ENCODE measurements around the gene NT5DC4.

DNA sequence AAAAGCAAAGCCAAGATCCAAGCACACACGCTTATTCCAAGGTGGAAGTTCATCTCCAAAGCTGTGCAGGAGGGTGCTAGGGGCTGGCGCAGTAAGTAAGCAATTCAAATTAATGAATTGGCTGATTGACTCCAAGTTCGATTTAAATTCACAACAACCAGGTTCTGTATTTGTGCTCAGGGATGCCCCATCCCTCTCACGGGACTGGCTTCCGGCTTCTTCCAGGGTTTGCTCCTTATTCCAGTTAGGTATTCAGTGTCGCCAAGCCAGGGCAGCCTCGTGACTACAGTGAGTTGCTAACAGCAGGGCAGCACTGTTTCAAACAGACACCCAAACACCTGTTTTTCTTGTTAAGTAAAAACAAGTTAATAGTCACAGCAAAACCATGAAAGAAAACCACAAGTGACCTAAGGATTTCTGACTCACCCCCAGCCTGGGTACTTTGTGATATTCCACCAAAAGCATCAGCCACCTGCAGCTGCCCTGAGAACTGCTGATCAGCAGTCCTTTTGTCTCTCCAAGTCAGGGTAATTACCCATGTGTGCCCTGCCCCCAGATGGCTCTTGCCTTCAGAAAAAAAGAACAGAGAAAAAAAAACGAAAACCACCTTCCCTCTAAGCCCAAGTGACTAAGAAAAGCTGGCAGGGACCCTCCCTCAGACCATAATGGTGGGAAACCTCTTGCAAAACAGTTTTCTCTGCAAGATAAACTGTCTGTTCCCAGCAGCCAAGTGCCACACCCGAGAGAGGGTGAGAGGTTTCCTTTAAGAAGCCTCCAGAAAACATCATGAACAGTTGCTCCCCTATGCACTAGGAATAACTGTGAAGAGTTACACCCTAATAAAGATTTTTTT lies 178.2 kb downstream of the ANAPC1 start:
- PRO-cap, result no peak

- PRO-cap, result no peak
Measured at GRCh38 chr2:111736231-111736543, 147.8 kb downstream of the ANAPC1 start.

GRCh38 chr2:111973893-111974226 lies 75.5 kb downstream of the MERTK start:
- PRO-cap, result unidirectional peak, minus-strand start at chr2:111974050

DNA sequence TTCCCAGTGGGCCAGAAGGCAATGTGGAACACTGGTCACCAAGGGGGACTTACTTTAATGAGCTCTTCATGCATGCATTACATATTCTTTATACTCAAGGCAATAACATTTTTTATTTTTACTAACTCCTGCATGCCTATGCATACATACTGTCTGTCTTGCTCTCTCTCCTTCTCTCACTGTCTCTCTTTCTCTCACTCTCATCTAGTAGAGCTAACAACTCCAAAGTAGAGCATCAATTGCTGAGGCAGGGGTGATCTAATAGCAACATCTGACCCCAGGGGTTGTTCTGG lies 51.0 kb upstream of the TMEM87B start:
- PRO-cap, result no peak

- PRO-cap, result no peak
Measured at GRCh38 chr2:112091564-112092718, 36.9 kb downstream of the TMEM87B start.

- PRO-cap, result no peak
Measured at GRCh38 chr2:112190518-112190717, 52.2 kb downstream of the FBLN7 start.

DNA sequence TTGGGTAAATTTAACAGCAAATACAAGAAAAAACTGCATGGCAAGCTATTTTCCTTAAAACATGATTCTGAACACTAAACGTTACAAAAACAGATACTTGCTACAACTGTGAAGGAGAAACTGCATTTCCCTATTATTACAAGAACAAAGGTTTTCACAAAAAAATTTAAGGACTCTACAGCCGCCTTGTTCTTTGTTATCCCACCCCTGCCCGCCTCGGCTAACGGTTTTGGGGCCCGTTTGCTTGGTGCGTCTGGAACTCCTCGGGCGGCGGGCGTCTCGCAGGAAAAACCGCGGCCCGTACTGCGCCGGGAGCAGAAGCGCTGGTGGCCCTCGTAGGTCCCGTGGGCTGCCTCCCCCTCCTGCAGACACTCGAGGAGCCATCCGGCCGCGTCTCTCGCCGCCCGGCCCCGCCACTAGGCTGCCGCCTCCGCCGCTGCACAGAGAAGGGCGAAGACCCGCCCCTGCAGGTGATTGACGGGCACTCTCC lies 347 bp upstream of the ZC3H6 start:
- PRO-cap, result bidirectional peak, plus-strand start outside the sequence, minus-strand start at position 418 of the sequence

DNA sequence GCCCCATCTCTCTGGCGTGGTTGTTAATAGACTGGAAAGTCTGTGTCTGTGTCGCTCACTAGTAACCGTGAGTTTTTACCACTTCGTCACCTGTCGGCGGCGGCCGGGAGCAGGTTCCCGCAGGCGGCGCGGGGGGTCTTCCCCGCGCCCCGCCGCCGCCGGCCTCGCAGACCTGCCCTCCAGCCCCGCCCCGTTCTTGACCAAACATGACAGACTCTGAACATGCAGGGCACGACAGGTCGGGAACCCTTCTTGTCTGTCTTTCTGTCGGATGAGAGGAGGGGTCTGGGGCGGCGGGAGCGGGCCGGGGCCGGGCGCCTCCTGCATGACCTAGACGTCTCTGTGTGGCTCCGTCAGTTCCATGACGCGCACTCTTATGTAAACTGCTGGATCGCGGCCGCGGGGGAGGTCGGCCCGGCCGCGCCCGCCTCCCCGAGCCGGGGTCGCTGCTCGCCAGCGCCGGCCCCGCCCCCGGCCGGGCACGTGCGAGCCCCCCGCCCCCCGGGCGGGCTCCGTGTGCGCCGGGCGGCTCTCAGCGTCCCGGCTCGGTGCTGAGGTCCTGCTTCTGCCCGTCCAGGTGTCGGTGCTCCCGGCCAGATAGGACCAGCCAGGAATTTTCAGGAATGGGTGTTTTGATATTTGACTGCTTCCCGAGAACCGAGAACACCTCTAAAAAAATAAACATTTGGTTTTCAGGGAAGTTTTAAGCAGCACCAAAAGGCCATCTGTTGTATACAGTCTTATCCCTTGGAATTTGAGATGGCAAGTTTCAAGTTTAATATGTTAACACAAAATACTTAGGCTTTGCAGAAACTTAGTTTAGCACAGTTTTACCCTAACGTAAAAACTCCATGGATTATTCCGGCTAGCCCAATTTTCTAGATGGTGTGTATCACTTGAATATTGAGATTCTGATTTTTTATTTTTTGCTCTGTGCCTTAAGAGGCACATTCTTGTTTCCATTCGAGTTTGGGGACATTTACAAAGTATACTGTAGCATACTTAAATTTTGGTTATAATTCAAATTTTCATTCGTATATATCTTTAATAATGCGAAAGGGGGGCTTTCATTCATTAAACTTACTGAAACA lies 737 bp downstream of the ZC3H6 start:
- PRO-cap, result bidirectional peak, plus-strand start at position 542 of the sequence, minus-strand start at position 376 of the sequence

DNA sequence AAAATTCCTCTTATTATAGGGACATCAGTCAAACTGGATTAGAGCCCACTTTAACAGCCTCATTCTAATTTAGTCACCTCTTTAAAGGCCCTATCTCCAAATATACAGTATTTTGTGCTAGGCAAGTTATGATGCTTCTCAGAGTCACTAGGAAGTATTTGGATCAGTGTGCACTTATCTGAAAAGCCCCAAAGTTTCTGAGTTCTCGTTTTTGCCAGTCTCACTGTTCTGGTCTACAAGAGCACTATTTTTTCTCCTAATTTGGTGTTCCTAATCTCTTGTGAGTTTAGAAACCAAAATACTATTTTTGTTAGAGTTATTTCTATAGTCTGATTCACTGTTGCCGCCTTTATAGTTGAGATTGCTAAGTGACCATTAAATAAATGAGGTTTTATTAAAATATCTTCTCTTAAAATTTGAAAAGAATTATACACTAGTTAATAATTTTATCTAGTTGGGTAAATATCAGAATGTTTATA lies 29.2 kb downstream of the ZC3H6 start:
- PRO-cap, result no peak

- PRO-cap, result no peak
Measured at GRCh38 chr2:112311485-112311964, 36.1 kb downstream of the ZC3H6 start.

DNA sequence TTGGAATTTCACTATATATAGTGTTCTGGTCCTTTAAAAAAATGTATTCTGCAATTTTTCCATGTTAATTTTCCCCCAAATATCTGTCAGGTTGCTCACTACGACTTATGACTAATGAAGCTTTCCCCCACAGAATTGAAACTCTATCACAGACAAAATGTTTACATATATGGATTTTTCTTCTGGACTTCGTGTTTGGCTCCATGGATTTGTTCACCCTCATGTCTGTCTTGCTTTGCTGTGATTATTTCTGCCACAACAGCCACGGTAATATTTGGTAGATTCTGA lies 42.3 kb downstream of the ZC3H6 start:
- PRO-cap, result no peak

DNA sequence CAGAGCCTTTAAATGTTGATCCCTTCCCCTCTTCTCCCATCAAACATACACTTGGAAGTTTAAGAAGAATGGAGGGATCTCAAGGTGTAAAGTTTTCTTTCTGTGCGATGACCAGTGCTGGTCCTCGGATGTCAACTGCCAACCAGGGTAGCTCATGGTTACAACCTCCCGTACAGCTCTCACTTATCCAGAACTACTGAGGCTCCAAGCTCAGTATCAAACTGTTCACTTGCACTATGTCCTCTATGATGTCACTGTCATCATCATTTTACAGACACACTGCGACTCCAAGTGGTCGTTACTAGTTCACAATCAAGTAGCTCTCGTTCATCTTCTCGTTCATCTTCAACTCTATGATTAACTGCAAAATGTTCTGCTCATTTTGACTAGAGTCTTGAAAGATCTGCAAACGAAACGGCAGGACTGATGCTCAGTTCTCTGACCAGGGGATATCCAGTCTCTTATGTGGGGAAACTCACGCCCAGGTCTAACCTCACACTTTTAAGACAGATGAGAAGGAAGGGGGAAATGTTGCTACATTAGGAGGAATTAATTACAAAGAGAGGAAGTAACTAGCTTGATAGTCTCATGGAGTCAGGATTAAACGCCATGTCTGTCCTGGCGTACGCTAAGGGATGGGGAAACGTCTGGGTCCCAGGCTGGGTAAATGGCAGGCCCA lies 929 bp upstream of the CHCHD5 start:
- PRO-cap, result no peak

DNA sequence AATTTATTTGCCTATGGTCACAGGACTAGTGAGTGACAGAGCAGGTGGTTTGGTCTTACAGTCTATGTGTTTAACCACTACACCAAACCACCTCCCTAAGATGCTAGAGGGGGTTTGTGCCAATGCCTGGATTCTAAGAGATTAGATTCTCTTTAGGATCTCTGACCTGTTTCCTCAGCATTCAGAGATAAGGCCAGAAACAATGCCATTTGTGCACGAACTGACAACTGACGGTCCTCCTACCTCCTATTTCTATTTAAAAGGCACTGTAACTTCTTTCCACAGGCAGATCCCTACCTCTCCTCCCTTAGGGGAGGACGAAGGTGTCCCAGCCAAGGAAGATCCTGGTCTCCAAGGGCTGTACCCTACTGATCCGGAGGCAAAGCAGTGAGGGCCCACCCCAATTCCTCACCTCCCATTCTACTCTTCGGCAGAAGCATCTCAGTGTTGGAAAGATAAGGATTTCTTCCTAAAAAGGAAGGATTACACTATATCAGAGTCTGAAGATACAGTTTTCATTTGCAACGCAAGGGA lies 2.1 kb upstream of the SLC20A1 start:
- PRO-cap, result no peak

- PRO-cap, result bidirectional peak, plus-strand start at chr2:112645431, minus-strand start at chr2:112645303; bidirectional peak, plus-strand start at chr2:112645483, minus-strand start at chr2:112645464; bidirectional peak, plus-strand start at chr2:112645939, minus-strand start at chr2:112645709
Measured at GRCh38 chr2:112644949-112645781, 574 bp upstream of the SLC20A1 start.

DNA sequence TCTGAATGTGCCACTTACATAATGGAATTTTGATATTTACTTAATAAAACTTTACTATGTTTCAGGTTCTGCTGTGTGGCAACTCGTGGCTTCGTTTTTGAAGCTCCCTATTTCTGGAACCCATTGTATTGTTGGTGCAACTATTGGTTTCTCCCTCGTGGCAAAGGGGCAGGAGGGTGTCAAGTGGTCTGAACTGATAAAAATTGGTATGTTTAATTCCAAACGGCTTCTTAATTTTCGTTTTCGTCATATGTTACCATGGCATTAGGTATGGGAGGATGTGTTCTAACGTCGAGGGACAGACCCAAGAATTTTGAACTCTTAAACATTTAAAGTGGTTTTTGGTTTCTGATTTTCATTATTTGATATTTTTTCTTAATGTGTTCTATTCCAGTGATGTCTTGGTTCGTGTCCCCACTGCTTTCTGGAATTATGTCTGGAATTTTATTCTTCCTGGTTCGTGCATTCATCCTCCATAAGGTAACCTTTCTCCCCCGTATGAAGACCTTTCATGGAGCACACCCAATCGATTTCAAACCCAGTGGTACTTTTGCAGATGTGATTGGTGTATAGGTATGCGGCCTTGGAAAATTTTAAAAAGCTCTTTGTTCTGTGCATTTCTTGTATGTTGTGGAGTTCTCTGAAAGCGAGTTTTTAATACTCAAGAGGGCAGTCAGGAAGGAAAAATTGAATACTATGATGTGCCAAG lies 1.7 kb downstream of the SLC20A1 start:
- PRO-cap, result no peak

DNA sequence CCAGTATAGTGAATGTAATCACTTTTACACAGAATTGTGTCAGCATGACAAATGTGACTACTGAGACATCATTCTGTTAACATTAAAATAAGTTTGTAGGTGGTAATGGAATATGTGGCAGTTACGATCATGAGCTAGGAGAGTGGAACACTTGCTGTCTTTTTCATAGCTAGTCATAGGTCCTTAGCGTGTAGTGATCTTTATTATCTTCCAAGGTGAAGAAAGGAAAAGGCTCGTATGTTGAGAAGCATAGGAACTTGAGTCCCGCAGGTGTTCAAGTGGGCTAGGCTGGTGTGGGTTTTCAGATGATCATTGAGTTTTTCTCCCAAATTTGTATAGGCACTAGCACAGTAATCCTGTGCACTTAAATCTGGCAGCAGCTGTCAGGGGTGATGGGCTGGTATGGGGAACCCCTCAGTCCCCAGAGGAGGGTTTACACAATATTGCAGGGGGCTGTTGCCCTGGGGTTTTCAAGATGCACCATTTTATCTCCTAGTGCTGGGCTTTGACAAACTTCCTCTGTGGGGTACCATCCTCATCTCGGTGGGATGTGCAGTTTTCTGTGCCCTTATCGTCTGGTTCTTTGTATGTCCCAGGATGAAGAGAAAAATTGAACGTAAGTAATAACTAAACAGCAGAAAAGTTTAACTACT lies 11.0 kb downstream of the SLC20A1 start:
- PRO-cap, result no peak

DNA sequence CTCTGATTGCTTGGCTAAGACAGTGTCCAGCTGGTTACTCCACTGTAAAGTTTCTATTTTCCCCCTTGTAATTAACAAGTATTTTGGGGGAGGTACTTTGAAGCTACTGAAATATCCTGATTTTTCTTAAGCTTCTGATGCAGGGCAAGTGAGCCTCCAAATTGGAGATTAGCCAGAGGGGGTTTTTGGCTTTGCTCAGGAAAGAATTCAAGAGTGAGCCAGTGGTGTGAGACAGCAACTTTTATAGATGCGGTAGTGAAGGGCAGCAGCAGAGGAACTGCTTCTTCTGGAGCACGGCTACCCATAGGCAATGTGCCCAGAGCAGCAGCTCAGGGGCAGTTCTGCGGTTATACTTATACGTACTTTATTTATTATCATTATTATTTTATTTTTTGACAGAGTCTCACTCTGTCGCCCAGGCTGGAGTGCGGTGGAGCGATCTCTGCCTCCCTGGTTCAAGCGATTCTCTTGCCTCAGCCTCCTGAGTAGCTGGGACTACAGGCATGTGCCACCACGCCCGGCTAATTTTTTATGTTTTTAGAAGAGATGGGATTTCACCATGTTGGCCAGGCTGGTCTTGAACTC lies 19.8 kb upstream of the NT5DC4 start:
- PRO-cap, result no peak

DNA sequence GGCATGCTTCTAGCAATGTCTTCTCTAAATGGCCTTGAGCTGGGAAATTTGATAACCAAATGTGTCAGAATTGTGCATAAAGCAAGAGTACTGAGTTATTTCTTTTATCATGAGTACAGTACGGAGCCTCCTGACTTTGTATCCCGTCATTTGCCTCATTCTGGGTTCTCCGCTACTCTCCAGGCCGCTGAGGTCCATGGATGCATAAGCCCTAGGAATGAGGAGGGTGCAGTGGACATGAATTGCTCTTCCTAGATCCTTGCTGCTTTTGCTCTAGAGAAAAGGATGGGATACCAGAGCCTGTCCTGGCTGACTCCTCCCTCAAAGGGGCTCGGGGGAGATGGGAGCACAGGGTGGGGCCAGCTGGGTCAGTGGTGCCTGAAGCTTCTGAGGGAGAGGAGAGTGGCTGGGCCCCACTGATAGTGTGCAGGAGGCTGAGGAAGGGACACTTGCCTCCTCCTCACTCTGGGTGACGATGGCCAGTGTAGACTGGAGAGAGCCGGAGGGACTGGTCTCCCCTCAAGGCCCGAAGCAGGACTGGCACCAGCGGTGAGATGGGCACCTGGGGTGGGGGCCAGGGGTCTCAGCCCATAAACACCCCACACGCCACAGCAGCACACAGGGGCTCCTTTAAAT lies at the start of gene NT5DC4:
Gene NT5DC4 (plus strand): TSS at position 416 of the 636 bp plus-strand sequence.
- PRO-cap, result no peak

- PRO-cap, result no peak
Measured at GRCh38 chr2:112725850-112726390, 5.1 kb downstream of the NT5DC4 start.

- PRO-cap, result no peak
Measured at GRCh38 chr2:112885660-112886088, 25.3 kb upstream of the IL37 start.

Measured in vermiform appendix (tissue), 1 donor.